Cerebral cortex (tissue), 2 donors: Measurements from ENCODE around the genes MCRS1, FMNL3 and LIMA1.

DNA sequence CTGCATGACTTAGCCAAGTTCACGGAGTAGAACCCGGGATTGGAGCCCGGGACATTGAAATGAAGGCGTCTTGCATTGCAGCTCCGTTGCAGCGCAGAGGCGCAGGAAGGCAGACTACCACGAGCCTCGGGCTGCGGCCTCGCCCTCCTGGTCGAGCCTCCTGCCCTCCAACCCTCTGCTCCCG lies 297 bp downstream of the DNAJC22 start:
- PRO-cap, 2 experiments, result no peak in any of the 2 experiments

GRCh38 chr12:49475993-49476305 lies 62.9 kb upstream of the KCNH3 start:
- PRO-cap, 2 experiments, result no peak in any of the 2 experiments

GRCh38 chr12:49558412-49558844 lies 9.5 kb downstream of the MCRS1 start:
- PRO-cap, 2 experiments, result no peak in any of the 2 experiments

DNA sequence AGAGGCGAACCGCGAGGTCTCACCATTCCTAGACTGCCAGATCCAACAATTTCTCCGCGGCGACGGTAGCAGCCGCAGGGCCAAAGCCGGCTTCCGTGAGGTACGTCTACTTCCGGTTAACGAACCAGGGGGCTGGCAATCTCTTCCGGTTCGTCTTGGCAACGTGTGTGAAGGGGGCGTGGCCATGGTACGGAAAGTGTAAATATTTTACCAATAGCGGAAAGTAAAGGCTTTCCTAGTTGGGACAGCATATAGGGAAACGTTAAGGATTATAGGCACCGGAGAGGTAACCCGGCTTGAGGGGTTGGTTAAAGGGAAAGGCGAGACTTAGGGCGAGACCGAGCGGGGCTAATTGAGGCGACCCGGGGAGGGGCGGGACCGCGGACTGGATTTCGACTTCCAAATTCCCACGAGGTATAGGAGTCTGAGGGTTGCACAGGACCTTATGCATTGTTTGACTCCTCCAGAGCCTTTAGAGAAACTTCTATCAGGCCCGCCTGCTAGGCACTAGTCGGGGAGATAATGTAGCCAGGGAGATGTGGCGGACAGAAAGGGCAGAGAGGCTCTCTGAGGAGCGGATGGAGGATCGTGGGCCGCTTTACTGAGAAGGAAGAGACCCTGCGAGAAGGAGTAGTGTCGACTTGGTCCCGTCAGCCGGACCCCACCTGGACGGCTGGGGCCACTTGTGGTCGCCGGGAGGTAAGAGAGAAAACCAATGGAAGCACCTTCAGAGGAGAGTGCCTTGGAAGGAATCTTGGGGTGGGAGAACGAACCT lies at the start of gene MCRS1:
Gene MCRS1 (minus strand): TSS at position 118 of the 775 bp plus-strand sequence.
- PRO-cap, 2 experiments, result peak in 1 of 2 experiments; most common plus-strand start position 419 of the sequence (in 1); most common minus-strand start position 97 of the sequence (in 1)

GRCh38 chr12:49661687-49662200 lies 38.4 kb downstream of the PRPF40B start:
- PRO-cap, 2 experiments, result no peak in any of the 2 experiments

DNA sequence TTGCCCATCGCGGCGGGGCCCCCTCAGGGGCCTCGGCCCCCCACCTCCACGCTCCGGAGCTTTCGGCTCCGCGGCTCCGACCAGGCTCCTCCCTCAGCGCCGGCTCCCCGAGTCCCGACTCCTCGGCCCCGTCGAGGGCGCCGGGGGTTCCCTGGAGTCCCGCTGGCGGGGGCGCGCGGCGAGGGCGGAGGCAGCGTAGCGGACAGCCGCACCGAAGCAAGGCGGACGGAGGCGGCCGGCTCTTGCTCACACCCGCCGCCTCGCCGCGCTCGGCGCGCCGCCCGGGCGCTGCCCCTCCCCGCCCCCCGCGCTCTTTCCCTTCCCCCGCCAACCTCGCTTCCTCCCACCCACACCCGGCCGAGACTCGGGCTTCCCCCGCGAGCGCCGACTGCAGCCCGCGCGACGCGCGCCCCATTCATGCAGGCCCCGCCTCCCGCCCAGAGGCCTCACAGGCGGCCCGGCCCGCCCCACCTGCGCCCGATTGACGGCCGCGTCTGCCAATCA lies at the start of gene FMNL3:
Gene FMNL3 (minus strand): TSS at position 233 of the 504 bp plus-strand sequence.
- PRO-cap, 2 experiments, result peak in 1 of 2 experiments; most common minus-strand start position 262 of the sequence (in 1)

DNA sequence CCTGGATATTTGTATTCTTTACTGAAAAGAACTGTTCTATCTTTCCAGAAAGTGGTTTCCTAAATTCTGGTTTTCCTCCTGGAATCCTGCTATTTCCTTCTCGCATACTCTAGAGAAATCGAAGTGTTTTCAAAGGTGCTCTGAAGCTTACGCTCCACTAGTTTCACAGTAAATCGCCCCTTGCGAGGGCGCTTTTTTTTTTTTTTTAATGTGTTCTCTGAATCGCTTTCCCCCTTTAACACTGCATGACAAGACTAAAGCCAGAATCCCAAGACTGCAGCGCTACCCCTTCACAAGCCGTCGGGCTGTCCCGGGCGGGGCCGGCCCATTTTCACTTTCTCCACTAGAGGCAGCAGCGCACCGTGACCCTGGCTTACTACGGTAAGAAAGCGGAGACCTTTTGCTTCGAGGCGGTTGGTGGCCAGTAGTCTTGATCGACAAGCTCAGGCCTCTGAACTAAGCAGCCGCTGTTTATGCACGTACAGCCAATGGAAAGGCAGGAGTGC lies 355 bp upstream of the TMBIM6 start:
- PRO-cap, 2 experiments, result peak in 1 of 2 experiments; most common minus-strand start position 333 of the sequence (in 1)

DNA sequence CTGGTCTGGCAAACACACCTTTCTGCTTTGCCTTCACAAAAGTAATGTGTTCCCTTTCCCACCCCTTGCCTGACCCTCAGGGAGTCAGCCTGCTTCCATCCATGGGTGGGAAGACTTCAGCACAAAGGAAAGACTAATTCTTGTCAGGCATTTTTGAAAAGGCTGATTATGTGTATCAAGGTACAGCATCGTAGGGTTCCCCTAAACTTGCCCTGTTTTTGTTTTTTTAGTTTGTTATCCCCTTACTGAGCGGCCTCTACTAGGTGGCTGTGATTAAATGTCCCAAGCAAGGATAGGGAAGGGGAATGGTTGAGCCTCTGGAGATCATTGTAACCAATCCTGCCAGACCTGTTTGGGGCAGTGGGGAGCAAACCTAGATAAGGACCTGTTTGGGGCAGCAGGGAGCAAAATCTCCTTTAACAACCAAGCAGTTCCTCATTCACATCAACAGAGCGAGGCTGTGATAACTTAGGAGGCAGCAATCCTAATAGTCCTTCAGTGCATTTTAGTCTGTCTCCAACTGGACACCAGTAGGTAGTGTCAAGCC lies 22.2 kb downstream of the TMBIM6 start:
- PRO-cap, 2 experiments, result no peak in any of the 2 experiments

GRCh38 chr12:49806314-49806815 lies 21.8 kb downstream of the NCKAP5L start:
- PRO-cap, 2 experiments, result no peak in any of the 2 experiments

GRCh38 chr12:49838371-49838953 lies 4.4 kb downstream of the BCDIN3D start:
- PRO-cap, 2 experiments, result no peak in any of the 2 experiments

DNA sequence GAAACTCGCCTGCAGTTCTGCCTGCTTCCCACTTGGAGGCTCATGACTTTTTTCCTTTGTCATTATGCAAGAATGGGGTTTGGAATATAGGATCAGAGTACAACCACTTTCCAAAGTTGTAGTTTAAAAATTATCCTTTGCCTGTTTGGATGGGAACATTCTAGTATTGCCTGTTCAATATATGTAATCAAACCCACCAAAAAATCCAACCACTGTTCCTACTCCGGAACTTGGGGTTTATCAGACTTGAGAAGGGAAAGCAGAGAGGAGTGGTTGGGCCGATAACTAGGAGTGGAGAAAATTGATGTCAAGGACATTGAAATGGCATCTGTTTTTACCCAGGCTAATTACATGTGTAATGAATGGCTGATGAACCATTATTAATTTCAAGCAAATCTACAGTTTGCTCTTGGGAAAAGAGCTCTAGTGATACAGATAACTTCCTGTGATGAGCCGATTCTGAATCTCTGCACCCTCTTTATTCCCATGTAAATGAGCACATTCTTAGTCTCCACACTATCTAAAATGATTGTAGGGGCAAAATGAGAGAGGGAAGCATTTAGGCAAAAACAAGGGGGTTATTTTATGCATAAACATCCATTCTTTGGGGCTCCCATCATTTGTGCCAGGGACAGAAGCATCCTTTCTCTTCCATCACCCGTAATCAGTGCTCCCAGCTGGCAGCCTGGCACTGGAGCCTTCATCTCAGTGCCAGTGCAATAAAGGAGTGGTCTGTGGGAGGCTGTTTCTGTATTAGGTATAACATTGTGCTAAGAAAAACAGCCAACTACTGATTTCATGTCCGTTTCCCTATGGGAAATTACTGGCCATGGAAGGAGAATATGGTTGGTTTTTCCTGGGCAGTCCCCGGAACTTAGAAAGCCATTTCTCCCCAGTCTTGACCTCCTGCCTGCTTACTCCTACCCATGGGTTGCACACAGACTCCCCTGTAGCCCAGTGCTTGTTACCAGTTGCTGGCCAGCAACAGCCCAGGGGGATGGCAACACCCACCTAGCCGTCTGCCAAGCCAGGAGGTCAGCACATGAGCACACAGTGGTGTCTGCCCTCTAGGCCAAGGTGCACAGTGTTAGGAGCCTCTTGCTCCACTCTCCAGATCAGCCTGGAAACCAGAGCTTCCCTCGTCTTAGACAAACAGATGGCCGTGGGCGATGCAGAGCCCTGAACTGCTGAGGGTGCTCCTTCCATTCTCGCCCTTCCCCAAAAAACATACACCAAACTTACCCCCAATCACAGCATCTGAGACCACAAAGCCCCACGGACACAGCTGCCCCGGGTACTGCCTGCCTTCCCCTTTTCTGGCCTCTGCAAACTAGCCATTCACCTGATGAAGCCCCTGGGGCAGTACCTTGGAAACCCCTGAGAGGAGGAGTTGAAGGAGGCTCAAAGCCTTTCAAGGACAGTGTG lies 1.5 kb upstream of the GPD1 start:
- PRO-cap, 2 experiments, result peak in 1 of 2 experiments; most common plus-strand start position 719 of the sequence (in 1); most common minus-strand start position 666 of the sequence (in 1)

DNA sequence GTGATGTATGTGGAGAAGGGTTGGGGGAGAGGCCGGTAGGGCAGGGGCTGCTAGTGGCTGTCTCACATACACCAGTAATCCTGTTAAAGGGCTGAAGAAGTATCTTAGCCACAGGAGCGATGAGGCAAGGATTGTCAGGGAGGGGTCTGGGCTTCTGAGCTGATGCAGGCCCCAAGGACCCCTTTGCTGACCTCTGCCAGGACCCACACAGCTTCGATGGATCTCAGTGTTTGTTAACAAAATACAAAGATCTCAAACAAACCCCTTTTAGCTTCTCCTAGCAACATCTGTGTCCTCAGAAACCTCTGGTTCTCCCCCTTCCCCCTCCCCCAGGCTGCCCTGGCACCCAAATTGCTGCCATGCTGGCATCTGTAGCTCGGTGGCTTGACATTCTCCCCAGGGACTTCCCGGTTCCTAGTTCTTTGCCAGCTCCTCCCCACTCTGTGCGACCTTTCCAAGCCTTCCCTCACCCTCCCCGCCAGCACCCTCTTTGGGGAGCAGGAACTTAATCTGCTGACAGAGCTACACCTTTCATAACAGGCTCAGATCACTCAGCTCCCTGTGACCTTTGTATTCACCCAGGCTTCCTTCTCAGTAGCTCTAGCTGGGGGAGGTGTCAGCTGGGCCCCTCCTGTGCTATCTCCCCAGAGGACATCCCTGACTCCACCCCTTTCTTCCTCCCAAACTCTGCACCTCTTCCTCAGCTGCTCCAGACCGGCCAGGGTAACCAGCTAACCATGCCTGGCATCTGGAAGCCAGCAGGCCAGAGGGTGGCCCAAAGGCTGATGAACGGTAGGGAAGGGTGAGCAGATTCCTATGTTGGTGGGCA lies 2.0 kb upstream of the COX14 start:
- PRO-cap, 2 experiments, result no peak in any of the 2 experiments

DNA sequence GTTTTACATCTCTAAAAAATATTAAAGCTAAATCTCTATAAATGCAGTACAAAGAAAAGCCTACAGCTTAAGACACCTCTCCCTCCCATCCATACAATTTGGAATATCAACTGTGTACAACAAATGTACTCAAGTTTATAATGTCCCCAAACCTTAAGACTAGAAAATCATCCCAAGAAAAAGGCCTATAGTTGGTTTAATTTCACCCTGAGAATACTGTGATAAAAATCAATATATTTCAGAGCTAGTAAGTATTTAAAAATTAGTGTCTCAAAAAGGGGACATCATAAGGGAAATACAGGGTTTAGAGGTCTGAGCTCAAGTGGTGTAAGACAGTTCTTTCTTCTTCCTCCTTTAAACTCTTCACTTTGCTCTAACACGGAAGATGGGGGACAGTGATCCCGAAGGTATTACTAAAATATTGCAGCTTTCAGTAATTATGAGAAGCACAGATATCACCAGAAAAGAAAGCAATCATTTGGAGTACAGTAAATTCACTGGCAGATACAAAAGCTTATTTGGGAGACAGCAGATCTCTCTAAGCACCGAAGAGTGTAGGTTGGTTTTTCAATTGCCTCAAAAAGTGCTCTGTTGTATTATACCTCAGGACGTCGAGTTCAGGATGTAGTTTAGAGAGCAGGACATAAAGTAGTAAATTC lies 8.8 kb upstream of the CERS5 start:
- PRO-cap, 2 experiments, result no peak in any of the 2 experiments

DNA sequence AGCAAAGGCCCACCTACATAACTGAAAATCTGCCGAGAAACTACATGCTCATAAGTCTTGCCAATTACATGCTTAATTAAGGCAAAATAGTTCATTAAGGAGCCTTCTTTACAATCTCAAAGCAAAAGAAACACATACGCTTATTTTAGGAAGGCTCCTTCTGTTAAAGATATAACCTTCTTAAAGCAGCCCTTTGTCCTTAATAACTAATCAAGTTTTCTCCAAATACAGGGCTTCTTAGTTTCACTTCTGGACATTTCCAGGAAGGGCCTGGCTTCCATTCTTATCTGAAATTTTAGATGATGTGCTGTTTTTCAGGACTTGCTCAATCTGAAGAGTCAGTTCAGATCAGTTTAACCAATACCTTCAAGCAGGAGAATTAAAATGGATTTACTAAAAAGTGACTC lies 11.5 kb downstream of the LIMA1 start:
- PRO-cap, 2 experiments, result no peak in any of the 2 experiments

GRCh38 chr12:50283034-50283807 lies at the start of gene LIMA1:
LIMA1 (minus strand) TSS chr12:50283520.
- PRO-cap, 2 experiments, result peak in 1 of 2 experiments; most common plus-strand start chr12:50283647 (in 1); most common minus-strand start chr12:50283517 (in 1)

GRCh38 chr12:50505897-50506493 lies 1.2 kb downstream of the DIP2B start:
- PRO-cap, 2 experiments, result peak in 1 of 2 experiments; most common plus-strand start chr12:50506178 (in 1); most common minus-strand start chr12:50506093 (in 1)

DNA sequence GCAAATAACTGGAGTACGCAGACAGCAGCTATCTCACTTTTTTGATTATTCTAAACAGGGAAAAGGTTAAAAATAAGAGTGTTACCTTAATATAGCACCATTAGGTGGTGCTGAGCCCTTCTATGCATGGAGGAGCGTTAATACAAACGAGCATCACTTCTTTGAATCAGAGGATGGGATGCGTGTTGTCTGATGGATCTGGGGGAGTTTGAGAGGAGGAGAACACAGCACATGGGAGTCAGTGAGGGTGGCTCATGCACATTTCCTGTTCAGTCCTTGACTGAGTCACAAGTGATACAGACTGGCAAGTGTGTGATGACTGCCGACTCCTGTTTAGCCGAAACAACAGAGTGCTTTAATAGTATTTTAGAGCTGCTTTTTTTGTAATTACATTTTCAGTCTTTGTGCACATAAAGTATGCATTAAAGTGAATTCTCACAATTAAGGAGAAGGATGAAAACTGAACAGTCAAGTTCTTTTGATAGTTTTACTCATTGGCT lies 92.7 kb downstream of the DIP2B start:
- PRO-cap, 2 experiments, result no peak in any of the 2 experiments

- PRO-cap, 2 experiments, result no peak in any of the 2 experiments
Observed at GRCh38 chr12:50926545-50926855, 1.7 kb downstream of the METTL7A start.

- PRO-cap, 2 experiments, result no peak in any of the 2 experiments
Observed at GRCh38 chr12:50999223-50999535, 27.0 kb downstream of the SLC11A2 start.

DNA sequence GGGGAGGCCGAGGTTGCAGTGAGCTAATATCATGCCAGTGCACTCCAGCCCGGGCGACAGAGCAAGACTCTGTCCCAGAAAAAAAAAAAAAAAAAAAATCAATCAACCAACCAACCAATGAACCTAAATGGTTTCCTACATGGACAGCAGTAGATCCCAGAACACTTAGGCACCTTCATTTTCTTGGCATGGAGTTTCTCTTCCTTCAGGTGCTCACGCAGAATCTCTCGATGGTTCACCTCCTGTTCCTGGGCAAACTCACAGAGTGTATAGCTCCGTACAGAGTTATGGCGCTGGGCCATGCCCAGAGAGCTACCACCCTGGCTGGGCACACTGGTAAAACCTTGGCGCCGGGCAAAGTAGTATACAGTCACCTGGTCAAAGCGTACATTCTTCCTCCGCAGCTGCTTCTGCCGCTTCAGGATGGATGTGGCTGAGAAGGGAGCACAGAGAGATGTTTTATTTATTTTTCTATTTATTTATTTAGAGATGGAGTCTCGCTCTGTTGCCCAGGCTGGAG lies 9.7 kb downstream of the CSRNP2 start:
- PRO-cap, 2 experiments, result no peak in any of the 2 experiments